Frontal cortex (tissue), 2 donors: ENCODE data around the genes C18orf32 and ACAA2.

- RAMPAGE, long total RNA, result no peak
These were observed 37.6 kb upstream of the SMAD2 start for GRCh38 chr18:47967842-47968597.

DNA sequence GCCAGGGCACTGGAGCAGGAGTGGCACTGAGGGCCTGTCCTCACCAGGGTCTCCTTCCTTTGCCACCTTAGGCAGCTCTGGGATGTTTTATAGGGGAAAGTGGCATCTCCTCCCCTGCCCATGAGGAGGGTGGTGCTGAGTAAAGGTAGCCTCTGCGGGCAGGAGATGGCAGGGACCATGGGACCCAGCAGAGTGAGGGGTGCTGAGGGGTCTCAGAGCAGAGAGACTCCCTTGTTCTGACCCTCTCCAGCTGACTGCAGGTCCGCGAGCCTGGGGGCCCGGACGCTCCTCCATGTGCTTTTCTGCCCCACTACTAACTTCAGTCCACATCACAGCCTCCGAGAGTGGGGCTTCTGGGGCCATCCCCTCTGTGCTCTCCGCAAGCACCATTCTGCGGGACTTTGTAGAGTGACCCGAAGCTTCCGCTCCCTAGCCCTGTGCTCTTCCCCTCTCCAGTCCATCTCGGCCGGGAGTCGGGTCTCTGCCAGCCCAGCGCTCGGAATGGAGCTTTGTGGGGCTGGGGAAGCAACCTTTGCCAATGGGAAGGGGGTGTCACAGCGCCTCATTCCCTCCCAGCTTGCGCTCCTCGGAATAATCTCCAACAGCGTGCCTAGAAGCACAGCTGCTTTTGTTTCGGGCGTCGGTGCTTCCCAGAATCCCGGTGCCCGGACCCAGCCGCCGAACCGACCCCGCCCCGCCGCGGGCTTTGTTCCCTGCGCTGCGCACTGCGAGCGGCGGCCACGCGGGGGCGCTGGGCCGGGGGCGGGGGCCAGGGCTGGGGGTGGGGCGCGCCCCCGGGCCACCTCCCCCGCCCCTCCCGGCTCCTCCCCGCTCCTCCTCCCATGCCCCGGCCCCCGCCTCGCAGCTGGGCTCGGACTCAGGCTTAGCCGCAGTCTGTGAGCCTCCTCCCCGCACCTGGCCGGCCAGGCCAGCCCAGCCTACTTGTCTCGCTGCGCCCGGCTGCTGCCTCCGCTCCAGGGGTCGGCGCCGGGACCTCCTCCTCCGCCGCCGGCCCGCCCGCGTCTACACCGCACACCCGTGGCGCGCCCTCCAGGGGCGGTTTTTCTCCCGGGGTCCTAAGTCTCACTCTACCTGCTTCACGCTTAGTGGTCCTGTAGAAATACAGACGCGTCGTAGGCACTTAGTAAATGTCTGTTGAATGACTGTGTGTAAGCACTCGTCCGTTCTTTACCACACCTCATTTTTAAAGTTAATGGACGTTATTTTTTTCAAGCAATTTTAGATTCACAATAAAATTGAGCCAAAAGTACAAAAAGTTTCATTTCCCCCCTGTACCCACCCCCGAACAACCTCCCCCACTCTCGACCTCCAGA lies 77.6 kb upstream of the SMAD2 start:
- RAMPAGE, long total RNA, result no peak

GRCh38 chr18:48407438-48407780 lies 1.8 kb downstream of the ZBTB7C start:
- RAMPAGE, long total RNA, result no peak

DNA sequence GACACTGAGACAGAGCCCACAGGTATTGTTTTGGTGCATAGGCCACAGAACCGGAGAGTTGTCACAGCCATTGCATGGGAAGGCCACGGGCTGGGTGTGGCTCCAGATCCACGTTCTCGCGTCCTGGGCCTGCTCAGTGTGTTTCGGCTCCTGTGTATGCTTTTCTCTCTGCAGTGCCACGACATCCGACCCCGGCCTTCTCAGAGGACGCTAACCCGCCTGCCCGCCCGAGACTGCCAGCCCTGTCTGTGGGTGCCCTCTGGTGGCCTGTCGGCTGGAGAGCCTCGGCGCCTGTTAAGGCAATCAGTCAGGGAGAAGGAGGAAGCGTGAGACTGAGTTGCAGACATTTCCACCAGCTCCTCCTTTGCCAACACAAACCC lies 37.3 kb upstream of the ZBTB7C start:
- RAMPAGE, long total RNA, result no peak

- RAMPAGE, long total RNA, result no peak
These were observed 46.8 kb upstream of the ZBTB7C start for GRCh38 chr18:48455570-48456768.

- RAMPAGE, long total RNA, result no peak
These were observed 9.7 kb downstream of the CTIF start for GRCh38 chr18:48548408-48549039.

- RAMPAGE, long total RNA, result no peak
These were observed 148.8 kb downstream of the SMAD7 start for GRCh38 chr18:48801678-48802656.

GRCh38 chr18:48896534-48897325 lies 54.0 kb downstream of the SMAD7 start:
- RAMPAGE, long total RNA, result no peak

- RAMPAGE, long total RNA, result no peak
These were observed 4.4 kb downstream of the SMAD7 start for GRCh38 chr18:48946221-48947006.

GRCh38 chr18:48950654-48950758 lies 259 bp downstream of the SMAD7 start:
- RAMPAGE, long total RNA, result no peak

DNA sequence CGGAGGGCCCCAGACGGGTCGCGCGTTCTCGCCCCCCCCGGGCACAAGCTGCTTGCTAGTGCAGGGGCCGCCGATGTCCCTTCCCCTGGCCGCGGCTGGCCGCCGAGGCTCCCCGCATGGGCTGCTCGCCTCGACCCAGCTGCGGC lies 679 bp upstream of the SMAD7 start:
- RAMPAGE, long total RNA, result no peak

DNA sequence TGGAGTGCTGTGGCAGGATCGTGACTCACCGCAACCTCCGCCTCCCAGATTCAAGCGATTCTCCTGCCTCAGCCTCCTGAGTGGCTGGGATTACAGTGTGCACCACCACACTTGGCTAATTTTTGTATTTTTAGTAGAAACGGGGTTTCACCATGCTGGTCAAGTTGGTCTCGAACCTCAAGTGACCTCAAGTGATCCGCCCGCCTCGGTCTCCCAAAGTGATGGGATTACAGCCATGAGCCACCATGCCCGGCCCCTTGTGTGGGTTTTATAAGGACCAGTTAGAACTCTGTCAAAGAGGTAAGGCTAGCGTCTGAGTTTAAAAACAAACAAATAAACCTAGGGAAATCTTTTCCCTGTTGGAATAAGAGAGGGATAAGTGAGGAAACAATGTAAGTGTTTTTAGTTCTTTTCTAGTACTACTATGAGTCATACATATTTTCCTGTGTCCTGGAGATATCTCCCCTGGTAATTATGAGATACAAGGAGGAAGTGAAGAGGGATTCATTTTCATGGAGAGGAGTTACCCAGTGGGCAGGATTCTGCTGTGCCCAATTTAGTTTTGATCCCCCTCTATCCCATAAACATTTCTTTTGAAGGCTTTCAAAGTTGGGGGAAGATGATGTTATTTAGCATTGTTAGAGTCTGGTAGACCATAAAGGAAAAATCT lies 9.6 kb upstream of the SMAD7 start:
- RAMPAGE, long total RNA, result no peak

GRCh38 chr18:48982142-48982567 lies 31.4 kb upstream of the SMAD7 start:
- RAMPAGE, long total RNA, result no peak

- RAMPAGE, long total RNA, result no peak
These were observed 156.3 kb upstream of the SMAD7 start for GRCh38 chr18:49106995-49107582.

DNA sequence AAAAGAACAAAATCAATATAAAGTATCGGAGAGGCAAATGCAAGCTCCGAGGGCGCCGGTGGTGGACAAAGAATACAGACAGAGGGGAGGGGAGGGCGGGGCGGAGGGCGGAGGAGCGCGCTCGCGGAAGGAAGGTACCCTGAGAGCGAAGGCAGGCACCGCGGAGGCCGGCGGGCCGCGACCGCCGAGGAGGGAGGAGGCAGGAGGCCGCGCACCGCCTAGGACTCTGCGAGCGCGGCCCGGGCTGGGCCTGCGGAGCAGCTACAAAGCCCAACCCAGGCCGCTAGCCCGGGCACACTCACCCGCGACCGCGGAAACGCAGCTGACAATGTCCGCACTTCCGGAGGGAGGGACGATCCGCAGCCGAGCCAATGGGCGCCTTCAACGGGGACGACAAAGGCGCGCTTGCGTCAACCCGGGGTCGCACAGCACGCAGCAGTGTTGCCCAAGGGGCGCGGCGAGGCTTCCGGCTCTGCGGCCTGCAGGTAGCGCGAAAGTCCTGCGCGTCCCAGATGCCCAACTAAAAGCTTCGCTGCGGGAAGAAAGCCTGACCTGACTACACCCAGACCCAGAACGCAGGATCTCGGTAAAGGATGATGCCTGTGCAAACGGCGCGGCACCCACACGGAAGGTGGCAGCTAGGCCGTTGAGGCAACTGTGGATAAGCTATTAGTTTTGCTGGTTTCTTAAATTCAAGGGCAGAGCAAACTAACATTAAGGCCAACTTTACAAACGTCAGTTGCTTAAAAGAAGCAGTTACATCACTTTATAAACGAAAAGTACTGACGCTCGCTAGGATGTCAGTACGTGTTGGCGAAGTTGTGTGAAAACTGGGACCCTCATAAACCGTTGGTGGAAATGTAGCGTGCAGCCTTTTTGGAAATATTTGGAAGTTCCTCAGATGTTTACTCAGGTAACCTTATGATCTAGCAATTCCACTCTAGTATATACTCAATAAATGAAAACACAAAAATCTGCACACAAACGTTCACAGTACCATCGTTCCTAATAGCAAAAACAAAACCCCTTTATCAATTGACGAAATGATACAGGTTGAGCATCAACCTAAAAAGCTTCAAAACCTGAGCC lies at the start of gene C18orf32:
C18orf32 (minus strand) TSS at position 330 of the 1,089 bp plus-strand sequence.
- RAMPAGE, long total RNA, result no peak

DNA sequence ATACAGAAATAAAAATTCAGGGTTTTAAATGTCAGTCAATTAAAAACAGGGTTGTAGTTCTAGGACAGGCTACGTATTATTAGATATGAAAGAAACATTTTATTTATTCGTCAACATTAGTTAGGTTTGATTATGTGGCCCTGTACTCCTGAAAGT lies 272 bp upstream of the RPL17 start:
- RAMPAGE, long total RNA, result no peak

DNA sequence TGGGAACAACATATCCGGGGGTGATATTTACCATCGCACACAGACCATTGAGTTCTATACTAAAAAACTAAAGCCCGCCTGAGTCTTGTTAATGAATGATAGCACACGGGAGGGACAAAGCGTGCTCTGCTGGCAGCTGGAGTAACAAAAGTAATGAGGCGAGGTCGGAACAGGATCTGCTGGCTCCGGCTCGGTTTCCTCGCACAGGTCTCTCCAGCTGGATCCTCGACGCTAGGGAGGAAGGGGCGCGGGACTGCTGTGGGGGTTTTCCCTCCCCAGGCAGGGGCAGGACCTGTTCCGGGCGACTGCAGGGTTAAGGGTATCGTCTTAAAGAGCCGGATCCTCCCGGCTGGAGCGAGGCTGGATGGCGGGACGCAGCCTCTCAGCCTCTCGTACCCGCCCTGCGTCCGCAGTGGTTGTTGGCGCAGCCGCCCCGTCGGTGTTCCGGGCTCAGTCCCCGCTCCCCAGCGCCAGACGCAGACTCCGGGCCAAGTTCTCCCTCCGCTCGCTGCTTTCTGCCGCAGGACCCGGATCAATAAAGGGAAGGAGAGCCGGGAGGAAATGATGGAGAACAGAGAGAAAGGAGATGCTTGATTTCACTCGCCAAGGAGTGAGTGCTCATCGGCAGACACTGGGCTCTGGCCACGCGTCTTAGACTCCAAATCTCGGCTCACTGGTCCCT lies 1.2 kb upstream of the LIPG start:
- RAMPAGE, long total RNA, result no peak

GRCh38 chr18:49612592-49612974 lies 50.7 kb downstream of the LIPG start:
- RAMPAGE, long total RNA, result no peak

DNA sequence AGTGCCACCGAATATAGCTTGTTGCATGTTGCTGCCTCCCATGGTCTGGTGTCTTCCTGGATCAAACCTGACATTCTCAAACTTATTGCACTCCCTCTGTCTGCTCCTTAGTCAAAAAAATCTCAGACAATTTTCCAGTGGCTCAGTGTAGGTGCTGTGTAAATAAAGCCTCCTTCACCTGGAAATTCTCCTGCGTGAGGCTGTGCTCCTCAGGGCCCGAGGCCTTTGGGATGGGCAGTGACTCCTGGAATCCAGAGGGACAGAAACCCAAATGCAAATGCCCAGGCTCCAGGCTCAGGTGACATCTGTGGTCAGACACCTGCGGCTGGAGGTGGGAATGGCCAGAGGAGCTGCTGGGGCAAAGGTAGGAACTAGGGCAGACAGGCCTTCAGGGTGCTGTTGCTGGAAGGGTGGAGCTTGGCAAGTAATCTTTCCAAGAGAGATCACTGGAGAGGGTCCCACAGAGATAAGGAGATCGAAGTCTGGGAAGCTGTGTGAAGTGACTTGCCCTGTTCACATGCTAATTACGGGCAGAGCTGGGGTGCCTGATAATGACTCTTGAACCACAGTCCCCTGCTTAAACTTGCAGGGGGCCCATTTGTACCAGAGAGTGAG lies 82.5 kb downstream of the ACAA2 start:
- RAMPAGE, long total RNA, result no peak

- RAMPAGE, long total RNA, result no peak
These were observed at the start of gene ACAA2 for GRCh38 chr18:49812899-49813784. Gene ACAA2 (minus strand): TSS chr18:49813533.